ENCODE data around the genes LGR6, RABIF and BTG2.

GRCh38 chr1:202006997-202007833 is 3.2 kb upstream of the ELF3 start:
- RRBS: no CpG with 5 or more reads among the region's 9 CpGs

GRCh38 chr1:202117898-202118347 is 4.8 kb upstream of the GPR37L1 start:
- RRBS: no CpG with 5 or more reads among the region's 10 CpGs

- RRBS: no CpG with 5 or more reads among the region's 13 CpGs
Measured at GRCh38 chr1:202133059-202133355, 10.3 kb downstream of the GPR37L1 start.

- RRBS: no CpG with 5 or more reads among the region's 10 CpGs
Measured at GRCh38 chr1:202162680-202163218, 2.3 kb upstream of the PTPN7 start.

DNA sequence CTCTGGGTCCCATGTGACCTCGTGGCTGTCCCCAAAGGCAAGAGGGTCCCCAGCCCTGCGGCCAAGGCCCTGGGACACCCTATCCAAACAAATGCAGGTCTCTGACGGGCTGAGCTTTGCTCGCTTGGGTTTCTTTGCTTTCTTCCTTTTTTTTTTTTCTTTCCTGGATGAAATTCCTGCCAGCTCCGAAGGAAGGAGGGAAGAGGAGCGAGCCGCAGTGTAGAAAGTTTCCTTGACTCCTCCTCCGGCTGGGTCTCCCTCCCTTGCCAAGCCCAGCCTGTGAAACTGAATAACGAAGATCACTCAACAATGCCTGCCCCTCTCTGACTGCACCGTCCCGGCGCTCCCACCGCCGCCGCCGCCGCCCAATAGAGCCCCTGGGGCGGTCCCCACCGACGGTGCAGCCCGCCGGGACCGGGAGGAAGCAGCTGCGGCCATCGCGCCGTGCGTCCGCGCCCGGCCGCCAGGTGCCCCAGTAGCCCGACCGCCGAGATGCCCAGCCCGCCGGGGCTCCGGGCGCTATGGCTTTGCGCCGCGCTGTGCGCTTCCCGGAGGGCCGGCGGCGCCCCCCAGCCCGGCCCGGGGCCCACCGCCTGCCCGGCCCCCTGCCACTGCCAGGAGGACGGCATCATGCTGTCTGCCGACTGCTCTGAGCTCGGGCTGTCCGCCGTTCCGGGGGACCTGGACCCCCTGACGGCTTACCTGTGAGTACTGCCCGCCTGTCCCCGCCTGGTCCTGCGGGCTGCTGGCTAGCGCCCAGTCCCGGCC is at the start of gene LGR6:
LGR6 (plus strand) TSS at position 302 of the 768 bp plus-strand sequence.
- RRBS: 3% methylated on average over 40 of the region's 63 CpGs

- RRBS: no CpG with 5 or more reads among the region's 3 CpGs
Measured at GRCh38 chr1:202565997-202566806, 144.1 kb downstream of the SYT2 start.

- RRBS: no CpG with 5 or more reads among the region's 1 CpG
Measured at GRCh38 chr1:202576292-202576640, 134.0 kb downstream of the SYT2 start.

- RRBS: no CpG with 5 or more reads among the region's 16 CpGs
Measured at GRCh38 chr1:202733251-202733954, 23.1 kb upstream of the SYT2 start.

DNA sequence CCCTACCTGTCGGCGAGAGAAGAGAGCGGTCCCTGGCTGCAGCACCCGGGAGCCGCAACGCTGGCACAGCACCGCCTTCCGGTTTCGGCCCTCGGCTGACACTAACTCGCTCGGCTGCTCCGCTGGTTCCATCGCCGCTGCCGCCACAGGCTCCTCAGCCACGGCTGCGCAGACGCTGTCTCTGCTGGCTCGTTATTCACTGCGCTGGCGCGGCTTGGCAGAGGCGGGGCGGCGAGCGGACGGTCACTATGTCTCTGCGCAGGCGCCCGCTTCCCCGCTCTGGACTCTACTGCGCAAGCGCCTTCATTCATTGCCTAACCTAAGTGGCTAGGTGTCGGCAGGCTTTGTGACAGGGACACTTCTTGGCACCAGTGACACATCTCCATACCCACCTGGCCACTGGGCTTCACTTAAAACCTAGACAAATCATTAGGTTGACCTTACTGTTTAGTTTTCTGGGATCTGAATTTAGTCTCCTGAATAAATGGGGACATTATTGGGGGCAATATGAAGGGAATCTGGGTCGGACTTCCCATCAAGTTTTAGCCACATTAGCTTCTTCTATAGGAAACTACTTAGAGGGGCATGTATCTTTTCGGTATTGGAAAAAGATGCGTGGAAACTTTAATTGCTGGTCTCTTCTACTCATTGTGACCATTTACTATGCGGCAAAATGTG is at the start of gene RABIF:
RABIF (minus strand) TSS at position 183 of the 678 bp plus-strand sequence.
- RRBS: no CpG with 5 or more reads among the region's 39 CpGs

- RRBS: no CpG with 5 or more reads among the region's 3 CpGs
Measured at GRCh38 chr1:202918159-202918484, 8.9 kb downstream of the KLHL12 start.

DNA sequence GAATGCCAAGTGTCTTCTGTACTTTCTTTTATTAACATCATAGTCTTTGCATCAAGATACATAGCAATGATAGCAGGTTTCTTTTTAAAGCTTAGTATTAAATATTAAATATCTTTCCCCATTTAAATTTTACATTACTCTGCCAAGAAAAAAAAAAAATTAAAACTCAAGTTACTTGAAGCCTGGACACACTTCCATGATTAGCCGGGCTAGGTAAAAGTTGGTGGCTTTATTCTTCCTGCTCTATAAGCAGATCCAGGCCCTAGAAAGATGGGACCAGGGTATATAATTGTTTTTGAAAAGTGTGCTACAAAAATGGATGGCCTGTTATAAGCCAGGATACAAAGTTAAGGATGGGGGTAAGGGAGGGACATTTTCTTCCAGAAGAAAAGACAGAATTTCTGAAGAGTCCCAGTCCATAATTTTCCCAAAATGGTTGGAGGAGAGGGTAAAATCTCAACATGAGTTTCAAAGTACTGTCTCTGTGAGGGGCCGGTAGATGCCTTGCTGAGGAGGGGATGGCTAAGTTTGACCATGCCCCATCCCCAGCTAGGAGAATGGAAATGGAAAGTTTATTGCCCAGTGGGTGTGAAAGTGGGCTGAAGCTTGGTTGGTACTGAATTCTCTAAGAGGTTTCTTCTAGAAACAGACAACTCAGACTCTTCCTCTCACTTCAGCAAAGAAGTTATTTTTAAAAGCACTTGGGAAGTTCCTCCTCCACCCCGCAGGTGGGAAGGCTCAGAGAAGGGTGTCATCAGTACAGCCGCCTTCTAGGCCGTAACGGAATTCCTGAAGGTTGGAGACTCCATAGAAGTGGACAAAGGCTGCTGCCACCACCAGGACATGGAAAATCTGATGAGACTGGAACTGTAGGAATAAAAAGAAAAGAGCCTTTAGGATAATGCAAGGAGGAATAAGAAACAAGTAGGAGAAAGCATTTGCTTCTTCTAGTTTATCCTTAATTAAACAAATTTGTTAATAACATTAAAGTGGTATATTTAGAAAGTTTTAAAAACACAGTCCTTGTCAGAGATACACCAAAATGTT is 14.1 kb upstream of the KLHL12 start:
- RRBS: no CpG with 5 or more reads among the region's 6 CpGs

DNA sequence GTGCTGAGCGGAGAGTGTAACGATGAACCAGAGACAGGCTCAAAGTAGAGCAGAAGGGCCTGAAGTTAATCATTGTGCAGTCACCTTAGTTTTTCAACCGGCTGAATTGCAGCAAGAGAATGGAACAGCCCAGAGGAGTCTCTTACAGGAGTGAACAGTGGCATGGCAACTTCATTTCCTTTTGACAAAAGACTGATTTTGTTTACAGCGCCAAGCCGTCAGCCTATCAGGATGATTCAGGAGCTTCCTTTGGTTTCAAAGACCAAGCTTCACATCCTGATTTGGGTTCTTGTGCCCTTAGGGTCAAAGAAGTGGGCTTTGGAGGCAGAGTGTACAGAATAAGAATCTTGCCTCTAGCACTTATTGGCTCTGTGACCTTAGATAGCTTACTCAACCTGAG is 909 bp upstream of the CYB5R1 start:
- RRBS: no CpG with 5 or more reads among the region's 5 CpGs

- RRBS: no CpG with 5 or more reads among the region's 5 CpGs
Measured at GRCh38 chr1:203173517-203173920, 2.1 kb downstream of the MYBPH start.

GRCh38 chr1:203199829-203200633 is 13.5 kb upstream of the CHI3L1 start:
- RRBS: no CpG with 5 or more reads among the region's 8 CpGs

- RRBS: under 1% methylated on average over 14 of the region's 40 CpGs
Measured at GRCh38 chr1:203305434-203305863, at the start of gene BTG2. Gene BTG2, plus strand, starts transcription at chr1:203305519.

GRCh38 chr1:203306028-203306970 is 980 bp downstream of the BTG2 start:
- RRBS: 0% methylated on average over 3 of the region's 26 CpGs

DNA sequence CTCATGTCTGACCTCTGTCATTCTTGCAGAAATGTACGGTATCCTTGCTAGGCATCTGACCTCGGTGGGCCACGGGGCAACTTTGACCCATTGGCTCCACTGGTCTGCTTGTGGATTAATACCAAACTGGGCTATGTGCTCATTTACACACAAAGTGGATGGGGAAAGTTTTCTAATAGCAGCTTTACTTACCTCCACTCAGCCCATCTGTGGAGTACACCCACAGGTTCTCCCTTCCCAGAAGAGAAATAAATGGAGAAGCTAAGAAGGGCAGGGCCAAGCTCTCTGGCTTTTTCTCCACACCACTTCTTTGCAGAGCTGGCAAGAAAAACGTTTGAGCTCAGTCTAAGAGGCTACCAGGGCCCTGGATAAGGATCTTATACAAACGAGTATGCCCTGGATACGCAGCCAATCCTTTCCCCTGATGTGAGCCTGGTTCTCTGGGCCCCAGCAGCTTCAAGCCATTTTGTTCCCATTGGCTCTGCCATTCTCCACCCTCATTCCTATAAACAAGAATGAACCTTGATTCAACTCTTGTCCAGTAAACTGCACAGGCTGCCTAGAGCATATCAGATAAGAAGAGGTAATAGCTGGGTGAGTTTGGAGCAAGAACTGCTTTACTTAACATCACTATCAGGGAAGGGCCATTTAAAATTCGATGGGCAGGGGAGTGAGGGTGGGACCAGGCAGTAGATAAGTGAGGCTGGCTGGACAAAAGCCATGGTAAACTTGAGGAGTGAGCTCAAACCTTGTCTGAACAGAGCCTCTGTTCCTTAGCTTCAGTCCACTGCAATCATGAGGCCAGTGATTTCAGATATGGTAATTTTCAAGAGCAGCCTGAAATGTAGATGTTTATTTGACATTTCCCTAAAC is 11.2 kb downstream of the BTG2 start:
- RRBS: no CpG with 5 or more reads among the region's 7 CpGs

DNA sequence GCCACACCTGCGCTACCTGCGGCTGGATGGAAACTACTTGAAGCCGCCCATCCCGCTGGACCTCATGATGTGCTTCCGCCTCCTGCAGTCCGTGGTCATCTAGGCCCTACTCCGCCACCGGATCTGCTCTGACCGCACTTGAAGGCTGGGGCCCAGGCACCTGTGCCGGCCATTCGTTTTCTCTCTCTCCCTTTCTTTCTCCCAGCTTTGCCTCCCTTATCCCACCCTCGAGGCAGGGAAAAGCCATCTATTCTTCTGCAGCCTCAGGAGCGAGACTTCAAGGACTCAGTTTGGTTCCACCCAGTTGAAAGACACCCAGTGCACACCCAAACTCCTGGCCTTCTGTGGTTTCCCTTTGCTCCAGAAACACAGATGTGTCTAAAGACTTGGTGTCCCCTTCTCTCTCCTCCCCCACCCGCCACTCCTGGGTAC is 7.2 kb upstream of the OPTC start:
- RRBS: 97% methylated on average over 3 of the region's 14 CpGs

- RRBS: 49% methylated on average over 2 of the region's 16 CpGs
Measured at GRCh38 chr1:203518960-203520041, 25.3 kb downstream of the OPTC start.

DNA sequence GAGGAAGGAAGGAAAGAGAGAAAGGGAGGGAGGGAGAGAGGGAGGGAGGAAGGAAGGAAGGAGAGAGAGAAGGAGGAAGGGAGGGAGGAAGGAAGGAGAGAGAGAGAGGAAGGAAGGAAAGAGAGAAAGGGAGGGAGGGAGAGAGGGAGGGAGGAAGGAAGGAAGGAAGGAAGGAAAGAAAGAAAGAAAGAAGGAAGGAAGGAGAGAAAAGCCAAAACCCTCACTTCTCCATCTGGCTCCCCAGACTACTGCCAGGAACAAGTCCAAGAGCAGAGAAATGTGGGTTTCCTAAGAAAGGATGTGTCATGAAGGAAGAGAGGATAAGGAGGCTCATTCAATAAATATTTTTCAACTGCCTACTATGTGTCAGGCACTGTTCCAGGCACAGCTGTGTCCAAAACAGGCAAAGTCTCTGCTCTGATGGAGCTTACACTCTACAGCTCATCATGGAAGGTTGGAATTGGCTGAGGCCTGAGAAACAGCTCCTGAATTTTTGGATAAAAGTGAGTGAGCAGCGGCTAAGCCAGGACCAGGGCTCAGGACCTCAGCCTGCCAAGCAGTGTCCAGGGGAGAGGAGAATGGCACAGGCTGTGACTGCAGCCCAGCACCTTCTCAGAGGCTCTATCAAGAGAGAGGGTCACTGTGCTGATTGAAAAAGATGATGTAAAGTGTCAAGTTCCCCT is 42.6 kb upstream of the ATP2B4 start:
- RRBS: no CpG with 5 or more reads among the region's 1 CpG

Measured in GM12892 (cell line).